Smooth muscle cell (in vitro differentiated cells): Measurements from ENCODE around the genes OSBPL5, TRIM21, OR52K2, OR51F1 and OR52J3.

DNA sequence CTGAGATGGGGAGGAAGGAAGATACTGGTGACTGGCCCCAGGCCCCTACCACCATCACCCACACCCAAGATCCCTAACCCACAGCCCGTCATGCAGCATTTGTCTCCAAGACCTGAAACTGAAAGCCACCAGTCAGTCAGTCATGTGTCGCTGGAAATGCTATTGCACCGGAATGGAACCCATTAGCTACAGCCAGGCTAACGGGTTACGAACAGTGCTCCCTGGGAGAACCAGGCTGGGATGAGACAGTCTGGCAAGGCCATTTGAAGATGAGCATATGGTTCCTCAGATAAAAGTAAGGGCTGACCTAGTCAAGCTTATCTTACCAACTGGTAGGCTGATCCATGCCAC lies 28.5 kb downstream of the NAP1L4 start:
- RAMPAGE, long total RNA: no peak

- RAMPAGE, long total RNA: no peak
Measured at GRCh38 chr11:3001514-3002074, 9.5 kb upstream of the NAP1L4 start.

- RAMPAGE, long total RNA: no peak
Measured at GRCh38 chr11:3041519-3042143, 15.6 kb downstream of the CARS1 start.

- RAMPAGE, long total RNA: no peak
Measured at GRCh38 chr11:3123373-3123921, 41.7 kb downstream of the OSBPL5 start.

GRCh38 chr11:3154115-3154673 lies 10.9 kb downstream of the OSBPL5 start:
- RAMPAGE, long total RNA: no peak

DNA sequence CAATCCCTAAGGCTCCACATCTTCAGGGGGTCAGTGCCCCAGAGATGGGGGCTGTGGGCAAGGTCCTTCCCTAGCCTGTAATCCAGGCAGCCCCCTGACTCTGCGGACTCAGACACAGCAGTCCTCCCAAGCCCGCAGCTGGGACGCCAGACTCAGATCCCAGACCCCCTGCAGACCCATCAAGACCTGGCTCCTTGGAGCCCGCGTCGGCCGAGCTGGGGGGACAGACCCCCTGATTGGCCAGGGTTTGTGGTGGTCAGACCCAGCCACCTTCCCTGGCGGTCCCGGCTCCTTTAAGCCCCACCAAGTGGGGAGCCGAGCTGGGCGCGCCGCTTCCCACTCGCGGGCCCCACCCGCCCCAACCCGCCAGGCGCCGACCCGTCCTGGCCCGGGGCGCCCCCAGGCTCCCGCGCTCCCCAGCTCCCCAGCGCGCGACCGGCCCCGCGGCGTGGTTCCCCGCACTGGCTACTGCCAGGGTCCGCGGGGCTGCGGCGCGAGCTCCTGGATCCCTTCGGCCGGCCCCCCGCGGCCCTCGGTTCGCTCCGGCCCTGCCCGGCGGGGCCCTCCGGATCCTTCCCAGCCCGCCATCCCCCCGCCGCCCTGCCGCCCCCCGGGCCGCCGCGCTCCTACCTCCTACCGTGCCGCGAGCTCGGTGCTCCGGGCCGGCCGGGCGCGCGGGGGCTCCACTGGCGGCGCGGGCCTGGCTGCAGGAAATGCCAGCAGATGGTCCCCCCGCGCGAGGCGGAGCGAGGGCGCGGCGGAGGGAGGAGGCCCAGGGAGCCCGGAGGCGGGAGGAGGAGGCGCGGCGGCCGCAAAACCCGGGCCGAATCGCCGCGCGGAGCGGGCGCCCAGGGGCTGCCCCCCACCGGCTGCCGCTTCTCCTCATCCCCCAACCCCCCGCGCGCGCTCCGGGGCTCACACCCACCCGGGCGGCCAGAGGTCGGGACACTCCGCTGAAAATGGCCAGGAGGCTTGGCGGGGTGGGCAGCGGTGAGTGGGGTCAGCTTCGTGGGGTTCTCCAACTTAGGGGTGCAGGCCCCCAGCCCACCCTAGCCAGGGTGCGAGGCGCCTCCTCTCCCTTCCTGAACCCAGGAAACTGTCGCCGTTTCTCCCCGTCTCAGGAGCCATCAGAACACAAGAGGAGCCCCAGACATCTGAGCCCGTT lies at the start of gene OSBPL5:
OSBPL5 (minus strand) TSS at position 725 of the 1,165 bp plus-strand sequence.
- RAMPAGE, long total RNA: start-site peak on the minus strand centred at position 691 of the sequence, 35 bp wide, 51 and 24 reads in 2 replicates

GRCh38 chr11:3169003-3170116 lies 4.2 kb upstream of the OSBPL5 start:
- RAMPAGE, long total RNA: no peak

- RAMPAGE, long total RNA: no peak
Measured at GRCh38 chr11:3758778-3758977, 38.7 kb downstream of the NUP98 start.

DNA sequence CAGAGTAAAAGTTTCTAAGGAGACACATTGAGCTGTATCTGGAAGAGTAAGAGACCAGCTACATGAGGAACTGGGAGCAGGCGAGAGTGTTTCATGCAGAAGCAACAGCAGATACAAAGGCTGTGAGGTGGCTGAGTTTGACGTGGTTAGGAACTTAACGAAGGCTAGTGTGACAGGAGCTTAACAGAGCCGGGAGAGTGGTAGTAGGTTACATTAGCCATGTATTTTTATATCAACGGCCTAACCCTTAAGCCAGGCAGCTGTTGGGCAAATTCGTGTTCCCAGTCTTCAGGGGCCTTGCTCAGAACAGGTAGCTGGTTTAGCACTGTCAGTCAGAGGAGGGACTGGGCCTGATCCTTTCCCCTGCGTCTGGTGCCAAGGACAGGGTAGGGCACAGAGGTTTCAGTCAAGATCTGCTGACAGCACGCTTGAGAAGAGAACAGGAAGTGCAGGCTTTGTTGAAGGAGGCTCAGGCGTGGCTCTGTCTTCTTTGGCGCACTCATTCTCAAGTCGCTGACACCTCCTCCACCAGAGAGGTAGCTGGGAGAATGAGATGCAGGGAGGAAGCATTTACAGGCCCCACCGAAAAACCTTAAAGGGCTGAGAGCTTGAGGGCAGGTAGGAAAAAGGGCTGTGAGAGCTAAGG lies 1.2 kb upstream of the STIM1 start:
- RAMPAGE, long total RNA: no peak

DNA sequence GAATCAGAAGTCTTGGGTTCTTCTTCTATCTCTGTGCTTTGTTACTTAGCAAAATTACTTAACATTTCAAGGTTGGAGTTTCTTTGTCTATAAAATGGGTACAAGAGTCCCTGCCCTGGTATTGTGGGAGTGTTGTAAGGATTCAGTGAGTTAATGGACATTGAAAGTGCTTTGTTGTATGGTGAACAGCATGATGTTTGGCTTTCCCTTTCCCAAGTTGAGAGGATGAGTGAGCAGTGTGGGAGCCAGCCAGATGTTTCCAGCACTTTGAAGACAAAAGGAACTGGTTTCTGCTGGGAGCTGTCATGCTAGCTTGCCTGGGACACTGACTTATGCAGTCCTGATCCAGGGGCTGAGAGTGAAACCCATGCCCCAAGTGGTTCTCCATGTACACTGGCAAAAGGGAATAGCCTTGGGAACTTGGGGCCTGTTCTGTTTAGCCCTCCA lies 28.7 kb downstream of the STIM1 start:
- RAMPAGE, long total RNA: no peak

DNA sequence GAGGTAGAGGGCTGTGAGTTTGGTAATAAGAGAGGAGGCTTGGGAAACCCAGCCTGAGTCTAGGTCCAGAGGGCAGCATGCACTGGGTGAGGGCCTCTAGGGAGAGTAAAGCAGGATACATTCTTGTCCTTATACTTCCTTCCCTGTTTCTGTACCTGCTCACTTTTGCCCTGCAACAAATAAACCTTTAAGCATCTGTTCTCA lies 31.6 kb downstream of the STIM1 start:
- RAMPAGE, long total RNA: no peak

DNA sequence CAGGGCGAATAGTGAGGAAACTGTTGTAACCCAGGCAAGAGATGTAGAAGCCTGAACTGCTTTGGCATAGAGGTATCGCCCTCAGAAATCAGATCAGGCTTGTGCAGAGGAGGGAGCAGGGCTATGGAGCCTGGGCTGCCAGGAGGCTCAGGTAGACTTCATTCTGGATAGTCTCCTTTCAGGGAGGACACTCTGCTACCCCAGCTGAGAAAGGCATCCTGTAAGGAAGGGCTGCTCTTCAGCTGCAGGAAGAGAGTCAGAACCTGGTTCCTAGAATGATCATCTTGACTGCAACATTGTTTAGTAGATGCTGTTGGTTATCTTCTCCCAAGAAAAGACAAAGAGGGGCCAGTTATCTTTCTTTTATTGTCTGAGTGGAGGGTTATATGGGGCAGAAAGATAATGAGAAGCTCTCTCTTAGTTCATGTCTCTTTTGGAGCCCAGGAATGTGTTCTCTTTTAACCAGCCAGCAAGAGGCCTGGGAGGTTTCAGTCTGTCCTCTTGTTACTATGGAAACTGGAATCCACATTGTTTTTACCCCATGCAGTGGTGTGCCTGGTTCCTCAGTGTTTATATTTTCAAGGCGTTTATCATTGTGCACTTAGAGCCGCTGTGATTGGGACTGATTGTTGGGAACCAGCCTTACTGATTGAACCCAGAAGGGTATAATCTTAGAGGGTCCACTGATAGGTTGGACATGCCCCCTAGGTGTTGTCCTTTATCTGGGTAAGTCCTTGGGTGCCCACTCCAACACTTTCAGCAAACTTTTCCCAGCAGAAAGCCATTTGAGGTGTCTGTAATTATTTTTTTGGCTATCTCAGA lies 95.7 kb downstream of the STIM1 start:
- RAMPAGE, long total RNA: no peak

DNA sequence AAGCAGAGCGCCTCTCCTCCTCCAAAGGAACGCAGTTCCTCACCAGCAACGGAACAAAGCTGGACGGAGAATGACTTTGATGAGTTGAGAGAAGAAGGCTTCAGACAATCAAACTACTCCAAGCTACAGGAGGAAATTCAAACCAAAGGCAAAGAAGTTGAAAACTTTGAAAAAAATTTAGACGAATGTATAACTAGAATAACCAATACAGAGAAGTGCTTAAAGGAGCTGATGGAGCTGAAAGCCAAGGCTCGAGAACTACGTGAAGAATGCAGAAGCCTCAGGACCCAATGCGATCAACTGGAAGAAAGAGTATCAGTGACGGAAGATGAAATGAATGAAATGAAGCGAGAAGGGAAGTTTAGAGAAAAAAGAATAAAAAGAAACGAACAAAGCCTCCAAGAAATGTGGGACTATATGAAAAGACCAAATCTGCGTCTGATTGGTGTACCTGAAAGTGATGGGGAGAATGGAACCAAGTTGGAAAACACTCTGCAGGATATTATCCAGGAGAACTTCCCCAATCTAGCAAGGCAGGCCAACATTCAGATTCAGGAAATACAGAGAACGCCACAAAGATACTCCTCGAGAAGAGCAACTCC lies 93.8 kb upstream of the RRM1 start:
- RAMPAGE, long total RNA: no peak

DNA sequence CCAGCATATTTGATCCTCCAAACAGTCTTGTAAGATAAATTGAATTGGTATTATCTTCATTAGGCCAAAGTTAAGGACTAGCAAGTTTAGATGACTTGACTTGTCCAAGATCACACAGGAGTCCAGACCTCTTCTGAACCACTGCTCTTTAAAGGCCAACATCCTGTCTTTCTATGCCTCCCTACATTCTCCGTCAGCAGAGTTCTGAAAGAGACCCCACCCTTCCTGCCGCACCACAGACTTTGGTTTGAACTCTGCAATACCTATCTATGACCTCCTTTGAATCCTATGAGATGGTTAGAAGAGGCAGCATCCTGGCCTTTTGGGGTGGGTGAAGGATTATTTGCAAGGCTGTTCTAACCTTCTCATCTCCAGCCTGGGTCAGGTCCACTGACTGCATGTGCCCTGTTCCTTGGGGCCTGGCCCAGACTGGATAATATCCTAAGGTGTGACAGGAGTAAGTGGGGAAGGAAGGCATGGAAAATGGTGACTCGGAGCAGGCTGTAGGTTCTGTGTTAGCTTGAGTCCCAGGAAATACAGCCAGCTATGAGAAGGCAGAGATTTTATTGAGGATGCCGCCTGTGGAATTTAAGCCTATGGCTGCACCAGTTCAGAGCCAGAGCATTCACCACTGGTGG lies 4.3 kb upstream of the RRM1 start:
- RAMPAGE, long total RNA: no peak

- RAMPAGE, long total RNA: no peak
Measured at GRCh38 chr11:4091868-4092575, 2.6 kb upstream of the RRM1 start.

GRCh38 chr11:4175611-4176350 lies 81.2 kb downstream of the RRM1 start:
- RAMPAGE, long total RNA: no peak

GRCh38 chr11:4393171-4394037 lies at the start of gene TRIM21:
Gene TRIM21, minus strand, starts transcription at chr11:4393702.
- RAMPAGE, long total RNA: start-site peak on the minus strand at chr11:4393667-4393696, 206 and 24 reads in 2 replicates

DNA sequence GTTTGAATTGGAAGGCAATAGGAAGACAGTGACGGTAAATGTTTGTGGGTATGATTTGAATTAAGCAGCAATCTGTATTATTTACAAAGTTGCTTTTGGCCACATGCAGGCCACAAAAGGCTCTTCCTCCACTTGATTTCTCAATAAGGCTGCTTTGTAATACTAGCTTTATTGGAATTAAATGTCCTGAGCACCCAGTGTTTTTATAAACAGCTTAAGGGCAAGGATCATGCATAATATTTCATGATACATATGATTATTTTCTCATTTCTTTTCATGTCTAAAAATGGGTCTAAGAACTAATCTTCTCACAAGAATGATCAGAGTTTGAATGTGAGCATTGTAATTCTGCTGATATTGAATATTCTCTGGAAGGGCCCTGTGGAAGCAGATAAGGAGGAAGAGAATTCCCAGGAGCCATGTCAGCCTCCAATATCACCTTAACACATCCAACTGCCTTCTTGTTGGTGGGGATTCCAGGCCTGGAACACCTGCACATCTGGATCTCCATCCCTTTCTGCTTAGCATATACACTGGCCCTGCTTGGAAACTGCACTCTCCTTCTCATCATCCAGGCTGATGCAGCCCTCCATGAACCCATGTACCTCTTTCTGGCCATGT lies at the start of gene OR52K2:
OR52K2 (plus strand) TSS at position 375 of the 621 bp plus-strand sequence.
- RAMPAGE, long total RNA: no peak

- RAMPAGE, long total RNA: no peak
Measured at GRCh38 chr11:4769830-4770219, at the start of gene OR51F1. Gene OR51F1, minus strand, starts transcription at chr11:4769938.

DNA sequence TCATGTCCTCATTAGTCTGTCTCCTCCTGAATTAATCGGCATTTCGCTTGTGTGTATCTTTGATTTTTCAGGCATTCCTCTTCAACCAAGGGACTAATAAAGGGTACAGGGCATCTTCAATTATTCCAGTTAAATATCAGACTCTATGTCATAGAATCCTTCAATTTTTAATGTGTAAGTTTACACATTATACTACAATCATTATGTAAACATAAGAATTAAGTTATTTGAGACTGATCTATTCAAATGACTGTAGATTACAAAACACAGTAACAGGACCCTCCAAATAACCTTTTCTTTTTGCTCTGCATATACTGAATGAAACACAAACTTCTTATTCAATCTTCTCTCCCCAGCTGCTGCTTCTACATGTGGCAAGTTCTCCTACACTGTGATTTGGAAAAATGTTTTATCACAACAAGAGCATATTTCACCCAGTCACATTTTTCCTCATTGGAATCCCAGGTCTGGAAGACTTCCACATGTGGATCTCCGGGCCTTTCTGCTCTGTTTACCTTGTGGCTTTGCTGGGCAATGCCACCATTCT lies at the start of gene OR52J3:
OR52J3 (plus strand) TSS at position 405 of the 547 bp plus-strand sequence.
- RAMPAGE, long total RNA: no peak